Osteocyte (in vitro differentiated cells): Measurements from ENCODE around the gene TBX5.

DNA sequence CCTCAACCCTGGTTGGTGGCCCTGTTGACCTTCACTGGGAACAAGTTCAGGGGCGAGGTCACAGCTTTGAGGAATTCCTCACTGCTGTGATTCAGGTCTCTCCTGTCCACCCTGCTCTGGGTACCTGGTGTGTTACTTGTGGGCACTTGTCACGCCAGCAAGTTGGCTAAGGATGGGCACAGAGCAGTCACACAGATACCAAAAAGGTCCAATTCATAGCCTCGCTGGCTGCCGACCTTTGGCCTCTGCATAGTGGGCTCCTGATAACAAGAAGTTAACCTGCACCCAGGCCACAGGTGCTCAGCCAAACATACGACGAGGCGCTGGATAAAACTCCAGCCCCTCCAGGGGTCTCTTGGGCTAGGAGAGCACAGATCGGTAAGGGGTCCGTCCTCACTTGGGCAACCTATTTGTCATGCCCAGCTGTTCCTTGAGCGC is 11.1 kb downstream of the SDS start:
- PRO-cap: no peak

GRCh38 chr12:113397530-113397978 is 6.1 kb downstream of the SDS start:
- PRO-cap: no peak

- PRO-cap: no peak
Measured at GRCh38 chr12:113494187-113494409, 22.4 kb upstream of the LHX5 start.

- PRO-cap: no peak
Measured at GRCh38 chr12:113932644-113933586, 33.2 kb downstream of the RBM19 start.

DNA sequence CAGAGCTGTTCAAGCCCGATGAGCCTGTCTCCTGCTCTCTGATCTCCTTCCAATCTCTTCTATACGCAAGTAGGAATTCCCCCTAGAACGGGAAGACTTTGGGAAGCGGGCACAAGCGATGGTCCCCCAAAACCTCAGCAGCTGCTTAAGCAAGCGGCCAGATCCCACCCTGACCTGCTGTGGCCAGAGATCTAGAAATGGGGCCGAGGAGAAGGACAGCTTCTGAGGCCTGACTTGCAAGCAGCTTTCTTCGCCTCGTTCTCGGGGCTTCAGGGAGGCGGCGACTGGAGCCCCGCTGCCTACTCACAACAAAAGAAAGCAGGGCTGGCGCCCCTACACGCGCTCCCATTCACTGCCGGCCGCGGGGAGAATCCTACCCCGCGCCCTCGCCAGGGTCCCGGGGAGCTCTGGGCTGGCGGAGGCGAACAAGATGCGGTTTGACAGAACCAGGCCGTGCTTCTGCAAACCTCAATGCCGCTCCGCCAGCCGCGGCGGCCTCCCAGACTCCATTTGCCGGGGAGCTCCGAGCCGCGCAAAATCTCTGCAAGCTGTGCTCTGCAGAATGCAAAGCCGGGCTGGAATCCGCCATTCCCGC is 880 bp downstream of the TBX5 start:
- PRO-cap: no peak

GRCh38 chr12:114405562-114406731 is at the start of gene TBX5:
TSS of gene TBX5 (minus strand) at chr12:114406144.
- PRO-cap: no peak

DNA sequence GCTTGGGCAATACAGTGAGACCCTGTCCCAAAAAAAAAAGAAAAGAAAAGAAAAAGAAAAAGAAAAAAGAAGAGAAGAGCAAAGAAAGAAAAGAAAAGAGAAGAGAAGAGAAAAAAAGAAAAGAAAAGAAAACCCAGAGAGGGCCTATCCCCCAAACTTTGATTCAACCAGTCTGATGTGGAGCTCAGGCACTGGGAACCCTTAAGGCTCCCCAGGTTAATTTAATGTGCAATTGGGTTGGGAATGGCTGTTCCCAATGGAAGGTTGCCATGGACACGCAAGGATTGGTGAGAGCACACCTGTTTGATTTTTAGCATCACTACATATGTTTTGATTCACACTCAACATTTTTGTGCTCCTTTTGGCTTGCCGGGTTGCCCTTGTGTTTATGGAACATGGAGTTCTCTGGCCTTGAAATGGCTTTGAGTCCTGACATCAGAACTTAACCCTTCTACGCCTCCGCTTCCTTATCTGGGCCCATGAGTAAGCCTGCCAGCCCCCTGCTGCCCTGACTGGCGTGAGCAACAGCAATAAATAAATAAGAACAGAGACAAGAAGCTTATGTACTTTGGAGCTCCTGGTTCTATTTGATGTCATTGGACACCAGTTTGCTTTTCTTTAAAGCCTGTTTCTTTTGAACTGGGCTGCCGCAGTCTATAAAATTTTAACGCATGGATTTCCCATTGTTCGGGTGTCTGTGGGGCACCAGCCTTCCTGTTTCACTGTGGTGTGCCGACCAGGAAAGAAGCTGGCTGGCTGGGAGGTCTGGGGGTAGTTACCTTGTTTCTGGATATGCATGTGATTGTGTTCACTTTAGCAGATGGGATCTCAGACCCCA is 28.0 kb downstream of the TBX3 start:
- PRO-cap: no peak

GRCh38 chr12:114683286-114683648 is 708 bp downstream of the TBX3 start:
- PRO-cap: no peak

DNA sequence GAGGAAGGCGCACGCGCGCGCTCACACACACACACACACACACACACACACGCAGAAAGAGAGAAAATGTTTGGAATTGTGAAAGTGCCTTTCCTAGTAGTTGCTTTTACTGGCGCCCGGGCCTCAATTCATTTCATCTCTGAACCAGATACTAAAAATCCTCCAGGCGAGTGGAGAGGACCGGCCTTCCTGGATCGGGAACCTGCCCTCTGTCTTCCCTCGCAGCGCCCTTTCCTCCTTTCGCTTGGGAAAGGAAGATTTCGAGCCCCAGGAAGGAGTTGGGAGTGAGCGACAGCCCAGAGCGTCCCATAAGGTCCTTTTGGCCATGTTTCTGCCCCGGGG is 7.8 kb upstream of the TBX3 start:
- PRO-cap: no peak

DNA sequence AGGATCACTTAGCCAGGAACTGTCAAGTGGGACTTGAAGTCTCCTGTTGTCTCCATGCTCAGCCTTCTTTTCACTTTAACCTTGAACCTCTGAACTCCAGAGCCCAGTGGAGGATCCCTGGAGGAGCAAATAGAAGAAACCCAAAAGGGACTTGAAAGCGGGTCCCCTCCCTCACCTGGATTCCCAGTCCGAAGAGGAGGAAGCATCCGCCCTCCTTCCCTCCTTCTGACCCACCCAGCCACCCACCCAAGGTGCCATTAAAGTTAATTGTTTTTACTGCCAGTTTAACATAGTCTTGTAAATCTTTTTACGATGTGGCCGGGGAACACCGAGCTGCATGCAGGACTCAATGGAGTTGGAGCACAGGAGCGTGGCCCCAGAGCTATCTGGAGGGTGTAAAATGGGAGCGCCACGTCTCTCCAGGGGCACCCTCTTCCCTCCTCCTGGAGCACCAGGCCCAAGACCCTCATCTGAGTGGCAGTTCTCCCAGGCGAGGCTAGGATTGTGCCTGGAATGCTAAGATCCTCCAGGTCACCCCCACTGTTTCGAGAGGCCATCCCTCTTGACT is 50.0 kb upstream of the TBX3 start:
- PRO-cap: no peak

GRCh38 chr12:114799425-114800044 is 115.6 kb upstream of the TBX3 start:
- PRO-cap: no peak

GRCh38 chr12:114903498-114903866 is 219.5 kb upstream of the TBX3 start:
- PRO-cap: no peak

DNA sequence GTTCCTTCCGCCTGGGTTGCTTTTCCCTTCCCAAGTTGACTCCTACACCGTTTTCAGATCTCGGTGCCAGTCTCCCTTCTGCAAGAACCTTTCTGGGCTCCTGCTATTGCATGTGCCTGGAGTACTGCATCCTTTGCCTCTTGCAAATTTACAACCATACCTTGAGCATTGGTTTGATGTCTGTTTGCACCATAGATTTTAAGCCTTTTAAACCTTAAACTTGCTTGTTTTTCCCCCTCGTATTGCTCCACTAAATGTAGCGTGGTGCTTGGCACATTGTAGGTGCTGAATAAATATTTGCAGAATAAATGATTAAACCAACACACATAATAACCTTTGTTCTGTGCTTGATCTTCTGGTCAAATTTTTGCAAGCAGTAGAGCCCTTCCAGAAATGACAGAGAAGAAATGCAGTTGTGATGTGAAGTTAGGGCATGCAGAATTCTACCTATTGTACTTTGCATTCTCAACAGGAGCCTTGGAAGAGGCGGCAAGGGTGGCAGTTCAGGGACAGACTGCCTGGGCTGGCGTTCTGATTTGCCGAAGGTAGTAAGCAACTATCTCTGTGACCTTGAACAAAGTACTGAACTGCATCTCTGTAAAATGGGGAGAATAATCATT is 394.3 kb upstream of the TBX3 start:
- PRO-cap: no peak

GRCh38 chr12:115351509-115351966 is 667.6 kb upstream of the TBX3 start:
- PRO-cap: no peak

- PRO-cap: no peak
Measured at GRCh38 chr12:116004245-116004789, 273.2 kb downstream of the MED13L start.

DNA sequence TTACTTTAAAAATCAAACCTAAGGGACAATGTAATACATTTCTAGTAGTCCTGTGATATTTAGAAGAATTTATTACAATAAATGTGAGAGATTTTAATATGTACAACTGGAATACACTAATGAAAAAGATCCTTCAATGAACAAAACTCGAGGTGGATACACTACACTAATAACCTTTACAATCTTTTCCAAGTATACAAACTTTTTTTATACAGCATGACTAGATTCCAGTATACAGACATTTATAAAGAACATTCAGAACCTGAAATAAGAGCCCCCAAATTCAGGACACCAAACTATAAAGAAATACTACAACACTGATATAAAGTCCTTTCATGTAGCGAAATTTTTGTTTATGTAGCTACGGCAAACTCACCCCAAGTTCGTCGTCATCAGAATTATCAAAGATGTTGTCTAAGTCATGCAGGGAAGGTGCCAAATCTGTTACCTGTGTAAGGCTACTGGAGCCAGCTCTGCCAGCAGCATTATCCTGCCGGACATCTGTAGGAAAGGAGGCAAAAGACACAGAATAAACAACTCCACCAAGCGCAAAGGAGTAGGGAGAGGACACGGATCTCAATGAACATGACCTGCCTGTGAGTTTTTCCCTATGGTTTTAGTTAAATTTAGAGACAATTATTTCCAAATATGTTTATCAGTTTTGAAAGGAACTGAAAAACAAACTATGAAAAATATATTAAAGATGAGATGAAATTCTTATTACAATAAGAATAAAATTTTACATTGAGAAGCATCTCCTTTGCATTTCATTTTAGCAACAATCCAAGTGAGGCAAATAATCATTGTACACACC is 271.8 kb downstream of the MED13L start:
- PRO-cap: no peak

DNA sequence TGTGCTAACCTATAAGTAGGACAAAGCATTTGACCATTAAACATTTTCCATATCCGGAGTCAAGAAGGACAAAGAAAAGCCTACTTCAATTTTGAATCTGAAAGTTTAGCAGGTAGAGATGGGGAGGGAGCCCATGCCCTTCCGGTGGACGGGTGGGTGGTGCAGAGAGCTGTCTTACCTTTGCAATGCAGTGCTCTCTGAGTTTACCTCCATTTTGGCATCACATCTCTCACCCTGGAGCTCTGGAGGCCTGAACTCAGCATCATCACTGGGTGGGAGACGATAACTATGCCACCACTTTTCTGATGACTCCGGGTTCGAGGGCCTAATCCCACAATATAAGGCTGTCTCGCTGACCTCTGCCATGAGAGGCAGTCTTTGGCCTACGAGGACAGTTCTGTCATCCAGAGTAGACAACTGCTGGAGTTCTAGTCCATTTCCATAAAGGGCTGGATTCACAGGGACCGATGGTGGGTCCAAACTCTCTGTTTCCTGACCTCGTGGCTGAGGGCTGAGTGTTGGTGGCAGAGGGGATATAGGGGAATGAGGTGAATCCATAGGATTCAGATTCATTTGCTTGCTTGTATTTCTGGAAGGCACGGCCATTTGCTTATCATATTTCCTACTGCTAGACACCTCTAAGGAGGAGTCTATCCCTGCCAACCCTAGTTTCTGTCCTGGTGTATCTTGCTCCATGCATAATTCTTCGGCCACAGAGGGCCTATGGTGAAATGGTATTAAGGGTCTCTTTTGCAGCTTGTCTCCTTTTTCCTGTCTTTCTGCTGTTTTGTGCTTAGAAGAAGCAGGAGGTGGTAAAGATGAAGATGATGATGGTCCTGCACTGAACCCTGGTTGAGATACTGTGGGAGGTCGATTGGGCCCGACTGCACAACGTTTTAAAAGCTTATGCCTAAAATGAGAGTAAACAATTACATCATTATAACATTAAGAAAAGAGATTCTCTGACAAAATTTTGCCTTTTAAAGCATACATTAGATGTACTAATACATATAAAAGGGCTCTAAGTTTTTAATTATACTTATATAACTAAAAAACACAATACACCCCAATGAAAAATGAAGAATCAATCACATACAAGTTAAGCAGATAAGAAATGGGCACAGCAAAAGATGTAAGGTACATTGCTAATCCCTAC is 268.9 kb downstream of the MED13L start:
- PRO-cap: no peak

GRCh38 chr12:116282386-116282843 is 4.9 kb upstream of the MED13L start:
- PRO-cap: no peak

DNA sequence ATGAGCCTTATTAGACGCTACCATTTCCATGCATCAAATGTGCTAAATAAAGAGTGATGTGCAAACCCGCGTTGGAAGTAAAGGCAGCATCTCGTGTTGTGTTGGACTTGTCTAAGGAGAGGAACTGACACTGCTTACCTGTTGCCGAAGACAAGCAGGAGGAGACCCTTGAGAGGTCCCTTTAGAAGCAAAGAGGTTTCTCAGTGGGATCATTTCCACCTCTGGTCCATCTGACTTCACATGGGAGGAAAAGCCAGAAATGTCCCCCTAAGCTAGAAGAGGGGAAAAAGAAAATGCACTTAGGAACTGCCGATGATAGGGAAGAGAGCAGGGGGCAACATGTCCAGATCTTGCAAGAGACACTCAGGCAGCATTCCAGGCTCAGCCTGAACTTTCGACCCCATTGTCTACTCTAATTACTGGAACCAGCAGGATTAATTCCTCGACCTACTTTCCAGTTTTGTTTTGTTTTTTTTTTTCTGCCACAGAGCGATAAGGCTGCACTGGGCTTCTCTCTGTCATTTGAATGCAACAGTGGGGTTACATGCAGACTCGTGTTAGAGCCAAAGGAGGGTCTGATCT is 68.6 kb upstream of the MED13L start:
- PRO-cap: no peak

DNA sequence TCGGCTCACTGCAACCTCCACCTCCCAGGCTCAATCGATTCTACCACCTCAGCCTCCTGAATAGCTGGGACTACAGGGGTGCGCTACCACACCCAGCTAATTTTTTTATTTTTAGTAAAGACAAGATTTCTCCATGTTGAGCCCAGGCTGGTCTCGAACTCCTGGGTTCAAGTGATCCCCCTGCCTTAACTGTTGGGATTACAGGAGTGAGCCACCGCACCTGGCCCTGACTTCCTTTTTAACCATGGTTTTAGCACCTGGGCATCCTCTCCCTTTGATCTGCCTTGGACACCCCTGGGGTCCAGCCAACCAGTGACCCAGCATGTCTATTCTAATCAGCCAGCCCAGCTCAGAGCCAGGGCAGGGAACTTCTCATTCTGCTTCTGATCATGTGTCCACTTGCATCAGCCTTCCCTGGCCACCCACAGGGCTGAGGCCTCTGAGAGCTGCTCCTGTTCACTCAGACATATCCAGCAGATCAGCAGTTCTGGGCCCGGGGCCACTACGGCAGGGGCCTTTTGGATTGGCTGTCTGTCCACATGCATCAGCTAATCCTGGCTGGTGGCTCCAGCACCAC is 118.0 kb upstream of the MAP1LC3B2 start:
- PRO-cap: no peak